Ileum (tissue), 1 donor: ENCODE measurements around the gene LPGAT1.

- PRO-cap, result bidirectional peak, plus-strand start at chr1:211829486, minus-strand start at chr1:211829473
These were observed 1.3 kb downstream of the LPGAT1 start for GRCh38 chr1:211829051-211829955.

DNA sequence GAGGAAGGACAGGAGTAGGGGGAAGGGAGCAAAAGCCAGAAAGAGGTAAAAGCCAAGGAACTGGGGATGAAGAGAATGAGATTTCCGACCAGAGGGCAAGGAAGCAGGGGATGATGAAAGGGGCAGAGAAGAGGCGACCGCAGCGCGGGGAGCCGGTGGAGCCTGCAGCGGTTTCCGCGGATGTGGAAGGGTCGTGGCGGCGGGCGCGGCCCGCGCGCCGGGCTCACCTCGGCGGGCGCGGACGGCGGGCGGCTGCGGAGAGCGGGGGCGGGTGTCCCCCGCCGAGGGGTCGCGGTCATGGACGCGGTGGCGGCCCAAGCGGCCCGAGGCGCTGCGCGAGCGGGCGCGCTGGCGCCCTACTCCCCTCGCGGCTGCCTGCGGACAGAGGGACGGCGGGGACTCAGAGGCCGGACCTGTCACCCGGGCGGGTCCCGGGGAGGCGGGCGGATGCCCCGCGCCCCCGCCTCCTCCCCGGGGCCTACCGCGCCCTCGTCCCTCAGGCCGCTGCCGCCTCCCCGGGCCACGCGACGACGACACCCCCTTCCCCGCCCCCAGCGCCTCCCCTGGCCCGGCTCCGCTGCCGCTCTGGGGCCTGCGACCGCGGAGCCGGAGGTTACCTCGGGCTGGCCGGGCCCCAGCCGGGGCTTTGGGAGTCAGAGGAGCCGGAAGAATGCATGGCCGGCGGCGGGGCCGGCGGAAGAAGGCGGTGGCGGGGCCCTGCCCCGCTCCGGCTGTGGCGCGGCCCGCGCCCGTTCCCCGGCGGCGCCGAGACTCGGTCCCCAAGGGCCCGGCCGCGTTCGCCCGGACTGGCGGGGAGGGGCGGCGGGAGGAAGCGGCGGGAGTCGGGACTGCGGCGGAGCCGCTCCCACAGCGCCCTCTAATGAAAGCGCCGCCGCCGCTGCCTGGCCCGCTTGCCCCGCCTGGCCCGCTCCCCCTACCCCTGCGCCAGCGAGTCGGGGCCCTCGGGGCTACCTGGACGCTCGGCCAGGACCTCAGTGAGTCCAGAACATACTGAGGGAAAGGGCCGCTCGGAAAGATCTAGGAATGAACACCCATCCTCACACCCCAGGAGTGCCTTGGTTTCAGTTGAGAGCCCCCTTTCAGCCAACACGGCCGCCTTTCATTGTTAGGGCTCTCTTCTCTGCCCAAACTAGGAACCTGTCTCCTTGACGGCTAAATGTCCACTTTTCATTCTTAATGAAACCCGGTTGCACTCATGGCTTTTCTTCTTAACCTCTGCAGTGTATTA is at the start of gene LPGAT1:
Gene LPGAT1 (minus strand): TSS at position 808 of the 1,249 bp plus-strand sequence.
- PRO-cap, result bidirectional peak, plus-strand start at position 419 of the sequence, minus-strand start at position 377 of the sequence; bidirectional peak, plus-strand start at position 580 of the sequence, minus-strand start at position 506 of the sequence; bidirectional peak, plus-strand start at position 948 of the sequence, minus-strand start at position 808 of the sequence

- PRO-cap, result no peak
These were observed 60.1 kb upstream of the LPGAT1 start for GRCh38 chr1:211890620-211891156.

DNA sequence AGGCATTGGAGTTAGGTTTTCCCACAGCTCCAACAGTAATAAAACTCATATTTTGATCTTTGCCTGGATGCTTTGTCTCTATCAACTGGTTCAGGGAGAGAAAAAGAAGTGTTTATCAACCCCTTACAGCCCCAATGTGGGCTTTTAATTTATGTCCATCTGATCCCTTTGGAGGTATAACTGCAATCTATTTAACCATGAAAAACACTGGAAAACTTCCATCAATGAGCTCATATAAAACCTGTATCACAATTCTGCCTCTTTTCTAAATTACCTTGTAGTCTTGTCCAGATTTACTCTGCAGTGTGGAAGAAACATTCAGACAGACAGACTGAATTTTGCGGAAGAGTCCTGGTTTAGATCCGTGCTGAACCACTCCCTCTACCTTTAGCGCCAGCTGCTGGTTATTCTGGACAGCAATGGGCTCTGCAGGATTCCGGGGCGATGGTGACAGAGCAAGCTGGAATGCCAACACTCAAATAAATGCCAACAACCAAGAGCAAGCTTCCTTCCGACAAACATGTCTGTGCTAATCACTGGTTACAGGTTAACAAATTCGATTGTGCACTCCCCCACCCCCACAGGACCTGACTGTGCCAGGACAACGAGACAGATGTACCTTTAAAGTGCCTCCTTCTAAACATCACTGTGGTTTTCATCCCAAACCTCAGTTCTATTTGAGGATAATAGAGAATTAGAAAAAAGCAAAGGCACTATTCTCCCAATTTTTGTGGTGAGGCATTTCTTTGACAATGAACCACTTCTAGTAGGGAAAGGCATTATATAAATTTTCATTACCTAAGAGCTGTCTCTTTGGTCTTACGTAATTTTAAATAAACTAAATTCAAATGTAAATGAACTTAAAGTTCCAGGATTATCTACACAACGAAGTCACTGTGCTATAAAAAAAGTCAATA is 90.6 kb downstream of the INTS7 start:
- PRO-cap, result unidirectional peak, minus-strand start at position 333 of the sequence

DNA sequence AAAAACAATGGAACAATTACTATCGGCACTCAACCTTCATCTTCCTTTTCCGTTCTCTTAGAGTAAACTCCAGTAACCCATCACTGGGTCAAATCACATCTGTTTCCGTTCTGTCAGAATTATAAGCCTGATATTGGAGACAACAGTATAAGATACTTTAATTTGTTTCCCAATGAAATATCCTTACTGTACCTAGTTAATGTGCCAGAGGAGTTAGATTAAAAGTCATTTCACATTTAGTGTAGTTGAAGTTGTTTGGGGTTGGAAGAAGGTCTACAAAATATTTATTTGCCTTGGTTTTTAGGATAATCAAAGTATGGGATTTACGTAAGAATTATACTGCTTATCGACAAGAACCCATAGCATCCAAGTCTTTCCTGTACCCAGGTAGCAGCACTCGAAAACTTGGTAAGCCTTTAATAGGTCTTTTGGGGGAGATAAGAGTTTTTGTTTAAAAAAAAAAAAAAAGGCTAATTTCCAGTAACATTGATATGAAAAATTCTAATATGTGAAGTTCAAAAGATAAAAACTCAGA is 32.4 kb downstream of the DTL start:
- PRO-cap, result no peak

- PRO-cap, result no peak
These were observed 52.4 kb downstream of the DTL start for GRCh38 chr1:212087911-212088300.

DNA sequence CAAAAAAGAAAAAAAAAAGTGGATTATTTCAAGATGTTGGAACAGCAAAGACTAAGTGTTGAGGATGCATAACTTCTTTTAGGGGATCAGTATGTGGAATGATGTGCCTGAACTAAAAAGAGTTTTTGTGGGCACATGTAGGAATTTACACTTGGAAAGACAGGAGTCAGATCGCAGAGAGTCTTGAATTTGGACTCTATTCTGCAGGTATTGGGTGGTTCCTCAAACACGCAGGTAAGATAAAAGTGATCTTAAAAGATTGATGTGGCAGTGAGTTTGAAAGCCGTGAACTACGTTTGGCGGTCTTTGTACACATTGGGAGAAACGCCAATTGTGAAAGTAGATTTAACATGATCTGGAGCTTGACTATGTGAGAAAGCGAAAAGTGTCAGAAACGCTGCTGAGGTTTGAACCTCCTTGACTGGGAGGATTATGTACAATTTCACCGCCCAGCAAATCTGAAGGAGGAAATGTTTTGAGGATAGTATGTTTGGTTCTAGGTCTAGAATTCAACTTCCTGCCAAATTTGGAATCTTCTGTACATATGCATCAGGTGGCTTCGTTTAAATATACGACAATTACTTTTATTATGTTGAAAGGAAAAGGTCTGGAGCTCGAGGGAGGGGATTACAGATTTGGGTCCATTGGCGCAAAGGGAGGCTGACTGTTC is 1.4 kb upstream of the PPP2R5A start:
- PRO-cap, result no peak

DNA sequence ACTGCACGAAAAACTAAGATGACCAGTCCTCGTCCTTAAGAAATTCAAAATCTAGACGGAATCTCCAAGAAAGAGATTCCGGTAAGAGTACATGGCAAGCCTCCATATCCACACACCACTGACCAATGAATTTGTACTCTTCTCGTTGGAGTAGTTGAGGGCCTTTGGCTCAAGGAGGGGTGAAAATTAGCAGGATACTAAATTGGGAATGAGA is 961 bp upstream of the PPP2R5A start:
- PRO-cap, result no peak

DNA sequence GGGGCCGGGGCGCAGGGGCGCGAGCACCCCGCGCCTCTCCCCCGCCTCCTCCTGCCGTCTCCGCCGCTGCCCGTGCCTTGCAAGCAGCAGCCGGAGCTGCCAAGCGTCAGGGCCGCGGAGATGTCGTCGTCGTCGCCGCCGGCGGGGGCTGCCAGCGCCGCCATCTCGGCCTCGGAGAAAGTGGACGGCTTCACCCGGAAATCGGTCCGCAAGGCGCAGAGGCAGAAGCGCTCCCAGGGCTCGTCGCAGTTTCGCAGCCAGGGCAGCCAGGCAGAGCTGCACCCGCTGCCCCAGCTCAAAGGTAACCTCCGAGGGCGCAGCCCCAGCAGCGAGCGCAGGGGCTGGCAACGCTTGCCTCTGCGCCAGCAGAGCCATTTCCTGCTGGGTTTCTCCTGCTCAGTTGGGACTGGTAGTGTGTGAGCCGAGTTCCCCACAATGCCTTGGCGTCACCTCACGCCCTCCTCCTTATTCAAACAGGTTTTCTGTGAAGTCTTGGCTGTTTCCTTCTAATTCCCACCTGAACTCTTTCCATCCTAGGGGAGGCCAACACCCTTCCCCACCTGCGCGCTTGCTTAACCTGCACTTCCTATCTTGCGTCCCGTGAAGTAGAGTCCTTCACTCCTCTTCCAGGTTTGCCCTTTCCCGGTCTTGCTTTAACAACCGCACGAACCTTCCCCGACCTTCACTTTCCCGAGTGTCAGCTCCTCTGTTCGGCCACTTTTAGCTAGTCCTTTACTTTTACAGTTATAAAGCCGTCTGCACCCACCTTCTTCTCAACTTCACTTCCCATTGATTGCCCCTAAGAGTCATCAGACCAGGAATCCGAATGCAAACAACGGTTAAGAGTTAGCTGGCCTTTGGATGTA is 1.0 kb downstream of the PPP2R5A start:
- PRO-cap, result bidirectional peak, plus-strand start at position 298 of the sequence, minus-strand start at position 252 of the sequence; bidirectional peak, plus-strand start at position 589 of the sequence, minus-strand start at position 588 of the sequence

DNA sequence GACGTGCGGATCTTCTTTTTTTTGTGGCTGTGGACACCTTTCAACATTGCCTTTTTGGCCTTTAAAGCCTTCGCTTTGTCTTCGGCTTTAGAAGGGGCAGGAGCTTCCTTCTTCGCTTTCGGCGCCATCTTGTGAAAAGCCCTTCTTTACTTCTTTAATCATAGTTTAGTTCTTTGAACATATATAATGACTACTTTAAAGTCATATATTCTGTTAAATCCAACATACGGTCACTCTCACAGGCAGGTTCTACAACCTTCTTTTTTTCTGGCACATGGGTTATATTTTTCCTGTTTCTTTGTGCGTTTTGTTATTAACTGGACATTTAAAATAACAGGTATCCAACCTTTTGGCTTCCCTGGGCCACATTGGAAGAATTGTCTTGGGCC is 24.2 kb downstream of the PPP2R5A start:
- PRO-cap, result no peak

DNA sequence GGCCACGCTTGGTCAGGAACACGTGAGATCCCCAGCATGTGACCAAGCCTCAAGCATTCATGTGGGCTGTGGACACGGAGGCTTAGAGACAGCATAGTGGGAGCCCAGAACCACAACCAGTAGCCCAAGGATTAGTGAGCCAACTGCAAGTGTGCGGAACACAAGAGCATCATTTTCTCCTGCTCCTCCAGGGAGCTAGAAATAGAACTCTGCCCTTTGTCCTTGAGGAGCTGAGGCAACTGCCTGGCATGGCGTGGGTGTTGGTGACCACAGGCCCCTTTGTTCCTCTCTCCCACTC is 50.2 kb downstream of the NENF start:
- PRO-cap, result unidirectional peak, plus-strand start at position 86 of the sequence

DNA sequence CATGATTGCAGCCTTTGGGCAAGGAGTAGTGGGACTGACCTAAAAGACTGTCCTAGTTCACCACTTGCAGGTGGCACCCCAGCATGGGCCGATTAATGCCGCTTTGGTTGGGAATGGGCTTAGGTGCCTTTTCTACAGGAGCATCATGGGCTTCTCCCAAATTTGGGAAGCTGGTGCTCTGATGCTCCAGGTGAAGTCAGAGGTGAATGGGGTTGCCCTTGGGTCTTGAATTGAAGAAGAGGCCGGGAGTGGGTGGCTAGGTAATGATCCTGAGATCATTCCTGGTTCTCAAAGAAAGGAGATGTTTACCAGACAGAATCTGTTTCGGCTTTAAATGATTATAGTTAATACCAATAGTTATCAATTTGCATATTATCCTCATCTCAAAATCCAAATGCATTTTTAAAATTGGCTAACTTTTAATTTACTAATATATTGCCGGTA is 6.8 kb upstream of the GARIN4 start:
- PRO-cap, result no peak

DNA sequence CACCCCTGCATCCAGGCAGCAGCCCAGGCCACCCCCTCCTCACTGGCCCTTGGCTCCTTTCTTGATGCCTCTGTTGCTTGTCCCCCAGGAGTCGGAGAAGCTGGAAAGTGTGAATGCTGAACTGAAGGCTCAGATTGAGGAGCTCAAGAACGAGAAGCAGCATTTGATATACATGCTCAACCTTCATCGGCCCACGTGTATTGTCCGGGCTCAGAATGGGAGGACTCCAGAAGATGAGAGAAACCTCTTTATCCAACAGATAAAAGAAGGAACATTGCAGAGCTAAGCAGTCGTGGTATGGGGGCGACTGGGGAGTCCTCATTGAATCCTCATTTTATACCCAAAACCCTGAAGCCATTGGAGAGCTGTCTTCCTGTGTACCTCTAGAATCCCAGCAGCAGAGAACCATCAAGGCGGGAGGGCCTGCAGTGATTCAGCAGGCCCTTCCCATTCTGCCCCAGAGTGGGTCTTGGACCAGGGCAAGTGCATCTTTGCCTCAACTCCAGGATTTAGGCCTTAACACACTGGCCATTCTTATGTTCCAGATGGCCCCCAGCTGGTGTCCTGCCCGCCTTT is 4.9 kb upstream of the GARIN4 start:
- PRO-cap, result no peak

- PRO-cap, result no peak
These were observed 28.2 kb downstream of the BATF3 start for GRCh38 chr1:212671287-212672021.

- PRO-cap, result no peak
These were observed 40.5 kb upstream of the VASH2 start for GRCh38 chr1:212909799-212910293.

- PRO-cap, result no peak
These were observed 10.0 kb downstream of the ANGEL2 start for GRCh38 chr1:213005531-213006176.

DNA sequence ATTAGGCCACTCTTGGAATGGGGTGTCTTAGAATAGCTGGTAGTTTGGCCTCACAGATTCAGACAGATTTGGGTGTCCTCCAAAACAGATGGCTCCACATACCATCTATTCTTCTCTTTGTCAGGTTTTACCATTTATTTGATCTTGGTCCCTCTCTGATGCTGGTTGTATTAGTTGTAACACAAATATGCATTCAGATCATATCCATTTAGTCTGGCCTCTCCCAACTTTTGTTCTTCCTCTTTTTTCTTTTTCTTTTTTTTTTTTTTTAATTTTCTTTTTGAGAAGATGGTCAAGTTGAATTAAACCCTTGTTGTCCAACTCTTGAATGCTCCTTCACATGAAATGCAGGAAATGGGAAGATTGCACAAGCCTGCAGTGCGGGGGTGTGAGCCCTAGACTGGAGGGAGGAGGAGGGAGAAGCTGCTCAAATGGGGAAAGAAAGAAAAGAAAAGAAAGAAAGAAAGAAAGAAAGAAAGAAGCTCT is 275.8 kb downstream of the RPS6KC1 start:
- PRO-cap, result no peak

GRCh38 chr1:213658633-213658989 is 329.2 kb upstream of the PROX1 start:
- PRO-cap, result unidirectional peak, plus-strand start at chr1:213658772

DNA sequence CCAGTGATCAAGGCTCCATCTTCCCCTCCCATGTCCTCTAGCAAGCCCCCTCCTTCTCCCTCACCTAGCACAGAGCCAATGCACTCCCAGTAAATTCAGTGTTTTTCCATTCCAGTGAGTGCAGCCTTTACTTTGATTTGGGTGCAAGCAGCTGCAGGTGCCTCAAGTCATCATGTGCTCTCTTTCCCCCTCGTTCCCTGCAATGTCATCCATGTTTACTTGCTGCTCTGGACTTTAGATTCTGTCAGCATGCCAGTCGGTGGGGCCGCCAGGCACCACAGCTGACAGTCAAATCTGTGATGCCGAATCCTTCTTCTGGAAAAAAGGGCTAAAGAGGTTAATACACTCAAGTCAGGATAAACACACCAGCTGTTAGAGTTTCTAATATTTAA is 228.0 kb upstream of the PROX1 start:
- PRO-cap, result no peak

GRCh38 chr1:213975710-213976151 is 12.0 kb upstream of the PROX1 start:
- PRO-cap, result no peak